Left cardiac atrium (tissue), 1 donor: ENCODE results near the genes ANK2, CAMK2D, UGT8 and TRAM1L1.

GRCh38 chr4:112109549-112110431 lies 35.5 kb upstream of the FAM241A start:
- PRO-cap: no peak

GRCh38 chr4:112230699-112231182 lies 846 bp upstream of the AP1AR start:
- PRO-cap: no peak

GRCh38 chr4:112279939-112280389 lies 5.7 kb downstream of the TIFA start:
- PRO-cap: no peak

GRCh38 chr4:112312631-112313142 lies 15.5 kb downstream of the ALPK1 start:
- PRO-cap: no peak

- PRO-cap: no peak
These were observed 18.2 kb downstream of the ALPK1 start for GRCh38 chr4:112315346-112315885.

DNA sequence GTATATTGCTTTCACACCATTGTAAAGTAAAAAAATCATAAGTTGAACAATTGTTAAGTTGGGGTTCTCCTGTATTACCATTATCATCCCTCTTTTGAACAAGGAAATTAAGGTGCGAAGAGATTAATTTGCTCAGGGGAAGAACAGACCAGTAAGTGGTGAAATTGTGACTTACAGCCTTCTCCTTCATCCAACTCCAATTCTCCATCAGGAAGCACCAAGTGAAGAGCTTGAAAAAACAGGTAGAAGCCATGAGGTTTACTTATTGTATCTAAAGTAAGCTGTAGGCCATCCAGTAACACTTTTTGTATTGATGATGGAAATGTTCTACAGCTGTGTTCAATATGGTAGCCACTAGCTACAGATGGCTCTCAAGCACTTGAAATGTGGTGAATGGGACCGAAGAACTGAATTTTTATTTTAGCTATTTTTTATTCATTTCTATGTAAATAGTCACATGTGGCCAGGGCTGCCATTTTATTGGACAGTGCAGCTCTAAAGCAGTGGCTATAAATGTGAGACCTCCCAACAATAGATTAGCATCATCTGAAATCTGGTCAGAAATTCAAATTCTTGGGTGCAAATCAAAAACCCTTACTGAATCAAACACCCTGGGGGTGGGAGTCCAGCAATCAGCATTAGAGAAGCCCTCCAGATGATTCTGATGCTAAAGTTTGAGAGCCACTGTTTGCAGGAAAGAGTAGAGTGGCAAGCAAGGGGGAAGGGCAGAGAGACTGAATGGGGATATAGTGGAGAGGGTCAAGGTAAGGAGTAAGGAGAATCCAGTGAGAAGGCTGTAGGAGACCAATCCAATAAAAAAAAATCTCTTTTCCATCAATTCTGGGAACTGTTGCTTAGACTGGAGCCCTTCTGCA lies 87.1 kb downstream of the ALPK1 start:
- PRO-cap: no peak

DNA sequence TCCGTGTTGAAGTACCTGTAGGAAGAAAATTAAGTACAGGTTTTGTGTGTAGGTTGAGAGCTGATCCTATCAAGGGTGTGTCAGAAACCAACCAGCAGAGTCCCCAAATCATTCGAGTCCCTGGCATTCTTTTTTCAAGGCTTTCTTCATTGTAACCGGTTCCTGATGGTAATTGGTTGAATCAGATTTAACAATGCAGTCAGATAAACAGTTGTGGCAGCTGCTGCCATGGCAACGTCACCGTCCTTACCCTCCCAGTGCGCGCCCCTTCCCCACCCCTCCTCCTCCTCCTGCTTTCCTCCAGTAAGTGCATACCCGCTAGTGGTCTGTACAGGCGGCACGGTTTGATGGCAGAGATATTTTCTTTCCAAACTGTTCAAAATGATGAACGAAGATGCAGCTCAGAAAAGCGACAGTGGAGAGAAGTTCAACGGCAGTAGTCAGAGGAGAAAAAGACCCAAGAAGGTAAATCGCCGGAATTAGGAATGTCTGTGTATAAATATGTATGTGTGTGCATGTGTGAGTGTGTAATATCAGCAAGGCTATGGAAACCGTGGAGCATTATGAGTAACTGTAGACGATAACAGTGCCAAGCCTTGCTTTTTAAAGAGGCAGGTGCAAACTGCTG lies at the start of gene ANK2:
TSS of gene ANK2 (plus strand) at position 306 of the 628 bp plus-strand sequence.
- PRO-cap: no peak

GRCh38 chr4:113079858-113080581 lies 30.6 kb downstream of the ANK2 start:
- PRO-cap: no peak

- PRO-cap: no peak
These were observed 345.3 kb downstream of the ANK2 start for GRCh38 chr4:113394636-113395297.

GRCh38 chr4:113406685-113407164 lies 354.8 kb downstream of the CAMK2D start:
- PRO-cap: no peak

GRCh38 chr4:113420073-113420716 lies 341.3 kb downstream of the CAMK2D start:
- PRO-cap: no peak

- PRO-cap: no peak
These were observed 327.4 kb downstream of the CAMK2D start for GRCh38 chr4:113434124-113434640.

- PRO-cap: no peak
These were observed 315.6 kb downstream of the CAMK2D start for GRCh38 chr4:113445849-113446520.

GRCh38 chr4:113517440-113517808 lies 244.1 kb downstream of the CAMK2D start:
- PRO-cap: no peak

DNA sequence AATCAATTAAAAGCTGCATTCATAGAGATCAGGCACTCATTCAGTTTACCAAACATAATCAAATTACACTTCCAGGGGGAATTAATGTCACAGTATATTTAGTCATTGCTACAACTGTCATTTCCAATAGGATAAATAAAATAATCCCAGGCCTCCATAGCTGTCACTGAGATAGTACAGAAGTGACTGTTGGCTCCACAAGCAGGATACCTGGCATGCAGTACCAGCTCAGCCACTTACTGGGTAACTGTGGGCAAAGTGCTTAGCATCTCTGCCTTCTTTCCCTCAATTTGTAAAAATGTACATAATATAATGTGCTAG lies 128.1 kb downstream of the CAMK2D start:
- PRO-cap: no peak

- PRO-cap: no peak
These were observed 125.8 kb downstream of the CAMK2D start for GRCh38 chr4:113635736-113636052.

- PRO-cap: no peak
These were observed 32.1 kb downstream of the CAMK2D start for GRCh38 chr4:113729336-113729874.

DNA sequence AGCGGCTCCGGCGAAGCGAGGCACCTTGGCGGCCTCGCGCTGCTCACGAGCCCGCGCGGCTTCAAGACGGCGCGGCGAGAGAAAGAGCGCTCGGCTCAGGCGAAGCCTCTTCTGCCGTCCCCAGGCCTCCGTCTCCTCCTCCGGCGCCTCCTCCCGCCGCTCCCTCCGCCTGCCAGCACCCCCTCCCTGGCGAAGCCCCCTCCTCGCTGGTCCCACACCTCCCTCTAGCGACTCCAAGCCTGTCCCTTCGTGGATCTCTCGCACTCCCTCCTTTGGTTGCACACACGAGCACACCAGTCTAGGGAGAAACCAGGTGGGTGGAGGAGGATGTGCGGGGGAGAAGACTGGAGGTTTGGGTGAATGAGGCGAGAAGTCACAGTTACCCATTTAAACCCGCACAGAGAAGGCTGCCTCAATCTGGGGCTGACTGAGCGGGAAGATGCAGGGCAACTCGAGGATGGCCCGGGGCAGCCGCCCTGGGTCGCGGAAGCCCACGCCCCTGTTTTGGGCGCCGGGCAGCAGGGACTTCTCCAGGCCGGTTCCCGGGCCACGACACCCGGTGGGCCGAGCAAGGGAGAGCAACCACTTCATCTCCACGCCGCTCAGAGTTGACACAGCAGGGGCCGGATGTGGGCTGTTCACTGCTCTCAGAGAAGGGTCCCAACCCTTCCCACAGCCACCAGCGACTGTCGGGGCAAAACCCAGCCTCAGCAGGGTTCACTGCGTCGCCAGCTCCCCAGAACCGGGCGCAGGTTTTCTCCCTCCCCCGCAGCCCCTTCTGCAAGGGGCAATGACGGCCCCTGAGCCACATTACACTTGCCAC lies at the start of gene CAMK2D:
TSS of gene CAMK2D (minus strand) at position 85 of the 823 bp plus-strand sequence.
- PRO-cap: bidirectional peak, plus-strand start at position 263 of the sequence, minus-strand start at position 109 of the sequence; bidirectional peak, plus-strand start at position 555 of the sequence, minus-strand start at position 561 of the sequence

DNA sequence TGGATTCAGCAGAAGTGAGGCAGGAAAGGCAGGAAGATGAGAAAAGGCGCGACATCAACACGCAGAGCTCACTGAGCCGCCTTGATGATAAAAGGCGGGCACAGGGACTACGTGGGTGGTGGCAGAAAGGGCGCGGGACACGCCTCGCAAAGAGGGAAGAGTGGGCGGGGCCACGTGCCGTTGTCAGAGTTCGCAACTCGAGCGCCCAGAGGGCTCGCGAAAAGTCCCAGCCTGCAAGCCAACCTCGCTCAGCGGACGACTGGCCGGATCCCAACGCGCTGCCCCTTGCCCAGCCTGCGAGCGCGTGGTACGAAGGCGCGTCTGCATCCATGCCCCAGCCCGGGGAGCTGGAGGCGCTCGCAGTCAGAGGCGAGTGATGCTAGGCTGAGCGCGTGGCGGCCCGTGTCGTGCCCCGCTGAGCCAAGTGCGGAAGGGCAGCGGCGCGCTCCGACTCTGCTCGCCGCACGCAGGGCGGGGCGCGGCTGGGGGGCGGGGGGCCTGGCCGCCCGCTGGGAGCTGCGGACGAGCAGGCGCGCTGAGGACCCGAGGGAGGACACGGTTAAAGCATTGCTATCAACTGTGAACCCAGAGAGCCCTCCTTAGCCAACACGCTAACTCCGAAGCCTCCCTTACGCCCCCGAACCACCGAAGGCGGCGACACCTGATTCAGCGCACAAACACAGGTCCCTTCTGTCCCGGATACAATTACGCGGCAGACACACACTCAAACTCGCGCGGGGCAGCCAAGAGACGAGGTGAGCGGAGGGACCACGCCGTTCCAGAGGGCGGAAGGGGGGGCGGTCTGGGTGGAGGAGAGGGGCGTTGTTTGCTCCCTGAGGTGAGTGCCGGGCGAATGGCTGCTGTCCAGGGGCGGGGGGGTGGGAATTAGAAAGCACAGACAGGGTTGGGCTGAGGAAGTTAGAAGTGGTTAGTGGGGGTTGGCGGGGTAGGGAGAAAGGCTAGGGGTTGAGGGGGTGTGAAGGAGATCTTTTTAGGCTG lies at the start of gene UGT8:
TSS of gene UGT8 (plus strand) at position 588 of the 999 bp plus-strand sequence.
- PRO-cap: no peak

DNA sequence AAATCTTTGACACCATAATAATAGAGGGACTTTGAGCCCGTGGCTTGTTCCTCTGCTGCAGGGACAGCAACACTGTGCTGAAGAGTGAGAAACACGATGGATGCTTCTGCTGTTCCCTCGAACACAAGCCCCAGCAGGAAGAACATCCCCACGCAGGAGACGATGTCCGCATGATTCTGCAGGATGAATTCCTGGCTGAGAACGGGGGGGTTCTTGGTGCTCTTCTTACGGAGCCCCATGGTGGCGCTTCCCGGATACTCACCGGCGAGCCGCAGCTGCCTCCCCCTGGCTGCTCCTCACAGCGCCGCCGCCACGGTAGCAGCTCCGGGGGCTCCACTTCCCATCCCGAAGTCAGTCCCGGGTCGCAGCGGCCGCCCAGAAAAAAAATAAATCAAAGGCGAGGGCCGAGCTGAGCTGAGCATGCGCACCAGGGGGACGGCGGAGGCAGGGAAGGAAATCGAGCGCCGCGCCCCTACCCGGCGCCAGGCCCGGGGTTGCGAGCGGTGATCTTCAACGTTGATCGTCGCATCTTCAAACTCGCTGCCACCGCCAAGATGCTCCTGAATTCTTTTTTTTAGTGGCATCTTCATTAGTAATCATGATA lies at the start of gene TRAM1L1:
TSS of gene TRAM1L1 (minus strand) at position 422 of the 604 bp plus-strand sequence.
- PRO-cap: bidirectional peak, plus-strand start at position 475 of the sequence, minus-strand start at position 366 of the sequence